ENCODE measurements around the genes CAMK2G and SAMD8.

- PRO-cap: bidirectional peak, plus-strand start at chr10:73874760, minus-strand start at chr10:73874582
- RAMPAGE, long total RNA, 4 experiments: start-site peak on the minus strand in 4 of 4 experiments, at chr10:73874494-73874557 at its widest, 1,476 to 3,726 reads per replicate
These were observed at the start of gene CAMK2G for GRCh38 chr10:73874096-73874915. Gene CAMK2G, minus strand, starts transcription at chr10:73874555.

DNA sequence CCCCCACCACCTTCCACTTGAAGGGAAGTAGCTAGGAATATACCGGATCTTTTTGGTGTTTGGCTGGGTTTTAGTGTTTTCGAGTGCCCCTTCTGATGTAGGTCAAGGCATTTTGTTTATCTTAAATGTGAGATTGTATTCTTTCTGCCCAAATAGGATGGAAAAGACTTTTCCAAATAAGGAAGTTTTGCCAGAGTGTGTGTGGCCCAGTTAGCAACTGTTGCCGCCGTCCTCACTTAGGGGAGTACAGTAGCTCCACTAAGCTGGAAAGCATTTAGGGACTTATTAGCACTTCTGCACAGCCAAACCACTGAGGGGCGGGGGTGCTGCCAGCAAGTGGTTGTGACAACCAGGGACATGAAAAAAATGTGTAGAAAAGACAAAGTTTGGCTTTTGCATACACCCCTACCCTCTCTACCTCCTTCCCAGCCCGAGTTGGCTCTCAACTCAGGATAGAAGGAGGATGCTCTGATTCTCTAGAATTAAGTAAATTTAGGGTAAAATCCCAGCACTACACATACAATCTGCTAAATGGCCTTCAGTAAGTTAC lies 29.7 kb upstream of the VCL start:
- PRO-cap: no peak
- RAMPAGE, long total RNA, 4 experiments: no peak in any of the 4 experiments

- PRO-cap: no peak
- RAMPAGE, long total RNA, 4 experiments: no peak in any of the 4 experiments
These were observed 4.9 kb upstream of the VCL start for GRCh38 chr10:73993003-73993515.

DNA sequence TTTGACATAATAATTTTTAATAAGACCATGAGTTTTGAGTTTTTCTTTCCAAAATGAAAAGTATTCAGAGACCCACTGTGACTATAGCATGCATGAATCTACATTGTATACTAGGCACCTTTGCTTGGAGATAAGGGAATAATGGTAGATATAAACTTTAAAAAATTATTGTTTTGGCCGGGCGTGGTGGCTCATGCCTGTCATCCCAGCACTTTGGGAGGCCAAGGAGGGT lies 45.7 kb downstream of the VCL start:
- PRO-cap: no peak
- RAMPAGE, long total RNA, 4 experiments: no peak in any of the 4 experiments

- PRO-cap: no peak
- RAMPAGE, long total RNA, 4 experiments: no peak in any of the 4 experiments
These were observed 72.6 kb downstream of the VCL start for GRCh38 chr10:74070497-74070886.

DNA sequence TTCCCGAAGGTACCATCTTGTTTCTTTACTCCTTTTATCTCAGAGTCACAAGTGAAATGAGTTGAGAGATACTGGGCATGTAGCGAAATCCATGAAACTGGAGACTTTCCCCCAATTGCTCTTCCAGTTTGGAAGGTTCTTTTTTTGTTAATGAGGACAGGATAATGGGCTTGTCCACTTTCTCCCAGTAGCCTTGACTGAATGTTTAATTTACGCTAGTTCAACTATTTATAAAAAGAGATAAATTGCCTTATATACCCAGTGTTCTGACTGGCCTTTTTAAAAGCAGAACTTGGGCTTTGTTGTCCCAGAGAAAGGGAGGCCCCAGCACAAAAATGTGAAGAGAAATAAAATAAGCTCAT lies 26.4 kb downstream of the ADK start:
- PRO-cap: no peak
- RAMPAGE, long total RNA, 4 experiments: no peak in any of the 4 experiments

GRCh38 chr10:74854015-74854613 lies 27.7 kb downstream of the KAT6B start:
- PRO-cap: no peak
- RAMPAGE, long total RNA, 4 experiments: no peak in any of the 4 experiments

- PRO-cap: no peak
- RAMPAGE, long total RNA, 4 experiments: no peak in any of the 4 experiments
These were observed 28.5 kb downstream of the KAT6B start for GRCh38 chr10:74854777-74855340.

- PRO-cap: bidirectional peak, plus-strand start at chr10:75111631, minus-strand start at chr10:75111398
- RAMPAGE, long total RNA, 4 experiments: no peak in any of the 4 experiments
These were observed at the start of gene SAMD8 for GRCh38 chr10:75111079-75111794. Gene SAMD8, plus strand, starts transcription at chr10:75111656.

DNA sequence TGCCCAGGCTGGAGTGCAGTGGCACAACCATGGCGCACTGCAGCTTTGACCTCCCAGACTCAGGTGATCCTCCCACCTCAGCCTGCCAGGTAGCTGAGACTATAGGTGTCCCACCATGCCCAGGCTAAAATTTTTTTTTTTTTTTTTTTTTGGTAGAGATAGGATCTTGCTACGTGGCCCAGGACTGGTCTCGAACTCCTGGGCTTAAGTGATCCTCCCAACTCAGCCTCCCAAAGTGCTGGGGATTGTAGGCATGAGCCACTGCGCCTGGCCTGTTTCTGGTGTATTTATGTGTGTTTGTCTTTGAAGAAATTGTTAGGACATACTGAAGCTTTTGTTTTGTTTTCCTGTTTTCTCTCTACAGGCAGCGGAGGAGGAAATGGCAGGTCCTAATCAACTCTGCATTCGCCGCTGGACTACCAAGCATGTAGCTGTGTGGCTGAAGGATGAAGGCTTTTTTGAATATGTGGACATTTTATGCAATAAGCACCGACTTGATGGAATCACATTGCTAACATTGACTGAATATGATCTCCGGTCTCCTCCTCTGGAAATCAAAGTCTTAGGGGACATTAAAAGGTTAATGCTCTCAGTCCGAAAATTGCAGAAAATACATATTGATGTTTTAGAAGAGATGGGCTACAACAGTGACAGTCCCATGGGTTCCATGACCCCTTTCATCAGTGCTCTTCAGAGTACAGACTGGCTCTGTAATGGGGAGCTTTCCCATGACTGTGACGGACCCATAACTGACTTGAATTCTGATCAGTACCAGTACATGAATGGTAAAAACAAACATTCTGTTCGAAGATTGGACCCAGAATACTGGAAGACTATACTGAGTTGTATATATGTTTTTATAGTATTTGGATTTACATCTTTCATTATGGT lies 38.9 kb downstream of the SAMD8 start:
- PRO-cap: no peak
- RAMPAGE, long total RNA, 4 experiments: no peak in any of the 4 experiments

DNA sequence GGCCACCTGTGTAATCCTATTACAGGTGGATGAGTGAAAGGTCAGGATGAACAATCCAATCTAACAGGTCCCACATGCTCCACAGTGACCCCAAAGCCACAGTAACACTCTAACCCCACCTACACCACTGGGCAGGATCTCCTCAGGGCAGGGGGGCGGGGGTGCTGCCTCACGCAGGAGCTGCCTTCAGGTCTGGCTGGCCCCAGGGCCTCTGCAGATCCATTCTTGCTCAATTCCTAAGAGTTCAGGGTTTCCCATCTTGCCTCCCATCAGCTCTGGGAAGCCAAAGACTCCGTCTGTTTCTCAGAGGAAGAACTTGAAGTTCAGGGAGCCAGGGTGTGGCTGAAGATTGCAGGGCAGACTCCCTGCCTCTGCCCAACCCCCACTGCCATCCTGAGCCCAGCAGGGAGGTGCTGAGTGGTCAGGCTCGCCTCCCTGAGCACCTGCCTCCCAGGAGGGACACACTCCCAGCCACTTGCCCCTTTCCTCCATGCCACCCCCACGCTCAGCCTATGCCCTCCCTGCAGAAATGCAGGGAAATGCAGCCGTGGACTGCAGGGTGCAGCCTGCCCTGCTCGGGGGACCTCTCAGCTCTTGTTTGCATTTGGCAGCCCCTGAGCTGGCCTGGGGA lies 9.8 kb upstream of the COMTD1 start:
- PRO-cap: no peak
- RAMPAGE, long total RNA, 4 experiments: no peak in any of the 4 experiments

GRCh38 chr10:75262601-75263107 lies 26.9 kb upstream of the COMTD1 start:
- PRO-cap: no peak
- RAMPAGE, long total RNA, 4 experiments: no peak in any of the 4 experiments

- PRO-cap: no peak
- RAMPAGE, long total RNA, 4 experiments: no peak in any of the 4 experiments
These were observed 48.1 kb upstream of the COMTD1 start for GRCh38 chr10:75283720-75284407.

DNA sequence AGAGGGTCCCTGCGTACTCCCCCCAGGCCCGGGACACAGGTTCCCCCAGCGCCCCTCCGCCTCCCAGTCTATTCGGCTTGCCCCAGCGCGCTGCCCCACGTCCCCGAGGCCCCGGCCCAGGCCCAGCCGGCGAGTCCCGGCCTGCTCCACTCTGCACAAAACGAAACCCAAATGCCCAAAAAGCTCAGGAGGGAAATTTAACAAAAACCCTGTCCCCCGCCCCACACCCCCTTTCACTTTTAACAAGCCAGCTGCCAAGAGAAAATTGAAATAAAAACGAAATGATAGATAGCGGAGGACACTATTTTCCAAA lies 4.3 kb downstream of the ZNF503 start:
- PRO-cap: no peak
- RAMPAGE, long total RNA, 4 experiments: no peak in any of the 4 experiments

- PRO-cap: bidirectional peak, plus-strand start at chr10:75400138, minus-strand start at chr10:75400031
- RAMPAGE, long total RNA, 4 experiments: no peak in any of the 4 experiments
These were observed 1.8 kb downstream of the ZNF503 start for GRCh38 chr10:75399716-75400283.

GRCh38 chr10:75400284-75400774 lies 1.2 kb downstream of the ZNF503 start:
- PRO-cap: no peak
- RAMPAGE, long total RNA, 4 experiments: no peak in any of the 4 experiments

DNA sequence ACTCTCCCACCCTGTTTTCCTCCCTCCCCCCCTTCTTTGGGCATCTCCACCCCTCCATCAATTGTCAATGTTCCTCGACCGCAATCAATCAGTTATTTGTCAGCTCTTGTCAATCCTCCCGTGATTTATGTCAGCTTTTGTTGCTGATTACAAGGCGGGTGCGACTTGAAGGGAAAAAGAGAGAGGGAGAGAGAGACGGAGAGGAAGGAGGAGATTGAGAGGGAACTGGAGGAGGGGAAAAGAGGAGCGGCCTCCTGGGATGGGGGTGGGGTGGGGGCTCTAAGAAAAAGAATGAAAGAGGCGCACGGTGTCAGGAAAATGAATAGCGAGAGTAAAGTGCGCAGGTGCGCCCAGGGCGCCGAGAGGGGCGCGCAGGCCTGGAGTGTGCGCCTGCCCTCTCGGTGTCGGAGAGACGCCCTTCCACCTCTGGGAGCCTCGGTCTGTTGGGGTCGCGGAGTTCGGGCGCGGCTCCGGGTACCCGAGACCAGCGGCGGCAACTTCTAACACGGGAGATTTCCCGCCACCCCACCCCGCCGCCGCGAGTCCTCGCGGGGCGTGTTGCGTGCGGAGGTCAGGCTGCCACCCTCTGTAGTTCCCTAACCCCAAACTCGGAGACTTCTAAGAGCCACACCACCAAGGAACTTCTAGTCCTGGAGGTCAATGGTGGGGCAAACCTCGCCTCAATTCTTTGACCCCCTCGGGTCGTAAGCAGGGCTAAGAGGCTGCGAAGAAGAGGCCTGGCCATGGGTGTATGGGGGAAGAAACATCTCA lies 1.1 kb upstream of the ZNF503 start:
- PRO-cap: unidirectional peak, plus-strand start at position 313 of the sequence
- RAMPAGE, long total RNA, 4 experiments: no peak in any of the 4 experiments

DNA sequence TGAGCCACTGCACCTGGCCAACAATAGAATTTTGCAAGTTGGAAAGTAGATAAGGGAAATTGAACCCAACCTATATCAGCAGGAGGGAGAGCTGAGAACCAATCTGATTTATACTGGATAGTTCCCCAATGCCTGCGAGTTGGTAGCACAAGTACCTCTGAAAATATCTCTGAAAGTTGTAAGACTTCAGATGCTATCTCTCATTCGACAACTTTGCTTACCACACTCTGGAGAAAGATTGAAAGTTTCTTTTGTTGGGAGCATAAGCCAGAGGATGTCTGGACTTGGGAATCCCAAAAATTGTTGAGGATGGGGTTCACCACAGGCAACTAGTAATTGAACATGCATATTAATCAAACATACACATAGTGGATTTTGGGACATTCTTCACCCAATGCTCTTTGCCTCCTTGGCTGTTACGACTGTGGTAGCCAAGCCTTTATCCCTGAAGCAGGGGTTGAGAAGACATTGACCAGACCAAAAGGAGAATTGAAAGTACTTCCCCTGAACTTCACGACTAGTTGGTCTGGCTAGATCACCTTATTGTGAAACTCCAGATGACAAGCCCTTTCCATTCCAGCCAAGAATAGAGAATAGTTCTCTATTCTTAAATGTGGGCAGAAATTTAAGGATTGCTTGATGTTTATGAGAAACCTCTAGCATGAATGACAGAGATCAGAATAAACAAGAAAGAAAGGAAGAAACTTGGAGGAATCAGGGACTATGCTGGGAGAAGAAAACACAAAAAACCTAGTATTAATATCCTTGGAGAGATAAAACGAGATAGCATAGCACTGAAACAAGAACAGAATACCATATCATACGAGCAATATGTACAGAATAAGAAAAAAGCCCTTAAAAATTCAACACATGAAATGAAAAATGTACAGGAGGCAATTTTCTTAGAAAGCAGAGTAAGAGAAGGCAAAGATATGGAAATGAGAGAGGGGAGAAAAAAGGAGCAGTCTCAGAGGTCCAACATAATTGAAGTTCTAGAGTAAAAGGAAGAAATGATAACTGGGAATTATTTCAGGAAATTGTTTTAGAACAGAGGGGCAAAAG lies 97.0 kb downstream of the LRMDA start:
- PRO-cap: no peak
- RAMPAGE, long total RNA, 4 experiments: start-site peak on the plus strand in 1 of 4 experiments, centred at position 561 of the sequence, 20 reads per replicate

GRCh38 chr10:75639186-75639989 lies 208.0 kb downstream of the LRMDA start:
- PRO-cap: no peak
- RAMPAGE, long total RNA, 4 experiments: no peak in any of the 4 experiments

- PRO-cap: no peak
- RAMPAGE, long total RNA, 4 experiments: no peak in any of the 4 experiments
These were observed 232.9 kb downstream of the LRMDA start for GRCh38 chr10:75664256-75664748.

All from sigmoid colon (tissue), 4 donors.